Measurements from ENCODE around the genes GFI1 and MTF2.

DNA sequence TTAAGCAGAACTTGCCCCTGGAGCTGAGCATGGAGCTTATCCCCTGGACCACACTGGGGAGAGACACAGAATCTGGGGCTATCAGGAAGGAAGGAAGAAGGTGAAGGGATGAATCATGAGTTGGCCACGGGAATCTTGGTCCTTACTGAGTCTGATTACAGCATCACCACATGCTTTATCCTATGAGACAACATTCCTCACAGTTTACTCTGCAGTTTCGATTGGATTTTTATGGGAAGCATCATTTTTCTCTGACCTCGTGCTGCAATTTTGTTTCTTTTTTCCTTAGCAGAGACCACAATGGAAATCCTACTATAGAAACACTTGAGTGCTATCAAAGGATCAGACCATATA, 81.9 kb downstream of the CDC7 start:
- CAGE, long polyA plus RNA = no peak
- RRBS = no CpG with 5 or more reads among the region's 3 CpGs

GRCh38 chr1:91611513-91611957, 110.9 kb downstream of the CDC7 start:
- CAGE, long polyA plus RNA = no peak
- RRBS = no CpG with 5 or more reads among the region's 12 CpGs

- CAGE, long polyA plus RNA = no peak
- RRBS = no CpG with 5 or more reads among the region's 8 CpGs
Measured at GRCh38 chr1:91735096-91735652, 150.8 kb downstream of the TGFBR3 start.

GRCh38 chr1:91745852-91746409, 140.0 kb downstream of the TGFBR3 start:
- CAGE, long polyA plus RNA = no peak
- RRBS = no CpG with 5 or more reads among the region's 3 CpGs

DNA sequence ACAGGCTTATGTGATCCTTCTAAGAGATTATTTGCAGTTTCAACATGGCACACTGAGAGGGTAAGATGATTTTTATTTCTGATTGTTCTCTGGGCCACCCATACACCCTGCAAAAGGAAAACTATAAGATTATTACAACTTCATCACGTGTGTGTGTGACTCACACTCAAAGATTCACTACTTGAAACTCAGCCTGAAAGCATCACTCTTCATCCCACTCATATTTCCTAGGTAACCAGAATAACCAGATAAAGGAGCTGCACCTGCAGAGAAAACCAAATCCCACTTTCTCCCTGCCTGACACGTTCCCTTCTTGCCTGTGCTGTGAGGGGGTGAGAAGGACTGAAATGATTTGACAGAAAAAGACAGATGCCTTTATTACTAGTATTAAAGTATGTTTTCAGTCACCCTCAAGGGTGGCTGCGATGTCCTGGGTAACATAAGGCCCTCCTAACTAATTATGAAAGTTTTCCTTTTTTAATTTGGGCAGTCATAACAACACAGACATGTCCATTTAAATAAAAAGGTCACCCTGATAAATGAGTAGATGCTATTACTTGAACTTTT, 131.6 kb downstream of the TGFBR3 start:
- CAGE, long polyA plus RNA = no peak
- RRBS = no CpG with 5 or more reads among the region's 3 CpGs

GRCh38 chr1:91815792-91816015, 70.2 kb downstream of the TGFBR3 start:
- CAGE, long polyA plus RNA = no peak
- RRBS = no CpG with 5 or more reads among the region's 1 CpG

DNA sequence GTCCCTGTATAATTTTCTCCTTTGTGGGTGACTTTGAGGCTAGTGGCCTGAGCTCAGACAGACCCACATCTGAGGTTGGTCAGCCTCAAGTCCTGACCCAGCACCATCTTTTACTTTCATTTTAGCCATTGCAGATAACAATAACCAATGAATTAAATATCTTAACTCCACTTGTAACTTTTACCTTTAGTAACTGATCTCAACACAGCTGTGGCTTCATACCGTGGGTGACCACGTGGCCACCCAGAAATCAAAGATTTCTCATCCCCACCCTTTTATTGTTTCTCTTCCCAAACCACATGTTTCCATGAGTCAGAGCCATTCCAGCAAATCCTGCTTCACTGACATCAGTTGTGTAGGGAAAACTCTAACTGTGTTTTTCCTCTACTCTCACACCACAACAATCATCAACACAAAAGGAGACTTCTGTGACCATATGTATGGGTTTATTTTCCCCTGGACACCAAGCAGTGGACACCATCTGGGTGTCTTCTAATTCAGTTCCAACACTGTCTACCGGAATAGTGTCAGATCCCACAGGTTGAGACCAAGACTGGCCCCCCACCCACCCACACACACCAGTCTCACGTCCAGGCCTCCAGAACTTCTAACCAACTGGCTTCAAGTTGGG, 25.0 kb upstream of the BRDT start:
- CAGE, long polyA plus RNA = no peak
- RRBS = no CpG with 5 or more reads among the region's 4 CpGs

DNA sequence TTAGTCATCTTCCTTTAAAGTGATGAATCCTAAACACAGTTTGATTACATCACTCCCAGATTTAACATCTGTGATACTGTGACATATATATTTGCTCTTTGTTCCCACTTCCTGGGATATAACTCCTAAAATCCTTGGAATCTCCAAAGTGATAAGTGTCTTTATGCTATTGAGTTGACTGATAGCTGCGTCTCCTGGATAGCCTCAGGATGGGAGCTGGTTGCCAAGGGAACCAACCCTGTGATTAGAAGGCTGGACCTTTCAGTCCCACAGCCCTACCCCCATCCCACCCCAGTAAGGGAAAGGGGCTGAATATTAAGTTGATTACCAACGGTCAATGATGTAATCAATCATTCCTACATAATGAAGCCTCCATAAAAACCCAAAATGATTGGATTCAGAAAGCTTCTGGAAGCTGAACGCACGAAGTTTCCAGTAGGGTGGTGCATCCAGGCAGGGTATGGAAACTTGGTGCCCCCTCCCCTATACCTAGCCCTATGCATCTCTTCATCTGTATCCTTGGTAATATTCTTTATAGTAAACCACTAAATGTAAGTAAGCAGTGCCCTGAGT, 21.4 kb downstream of the GLMN start:
- CAGE, long polyA plus RNA = no peak
- RRBS = no CpG with 5 or more reads among the region's 4 CpGs

GRCh38 chr1:92486426-92487363, at the start of gene GFI1:
TSS of gene GFI1 (minus strand) at chr1:92486925.
- CAGE, long polyA plus RNA = no peak
- RRBS = 4% methylated on average over 16 of the region's 74 CpGs

GRCh38 chr1:92536940-92537476, 50.3 kb upstream of the GFI1 start:
- CAGE, long polyA plus RNA = no peak
- RRBS = no CpG with 5 or more reads among the region's 1 CpG

GRCh38 chr1:92835625-92836651, 4.1 kb downstream of the RPL5 start:
- CAGE, long polyA plus RNA = no peak
- RRBS = no CpG with 5 or more reads among the region's 6 CpGs

DNA sequence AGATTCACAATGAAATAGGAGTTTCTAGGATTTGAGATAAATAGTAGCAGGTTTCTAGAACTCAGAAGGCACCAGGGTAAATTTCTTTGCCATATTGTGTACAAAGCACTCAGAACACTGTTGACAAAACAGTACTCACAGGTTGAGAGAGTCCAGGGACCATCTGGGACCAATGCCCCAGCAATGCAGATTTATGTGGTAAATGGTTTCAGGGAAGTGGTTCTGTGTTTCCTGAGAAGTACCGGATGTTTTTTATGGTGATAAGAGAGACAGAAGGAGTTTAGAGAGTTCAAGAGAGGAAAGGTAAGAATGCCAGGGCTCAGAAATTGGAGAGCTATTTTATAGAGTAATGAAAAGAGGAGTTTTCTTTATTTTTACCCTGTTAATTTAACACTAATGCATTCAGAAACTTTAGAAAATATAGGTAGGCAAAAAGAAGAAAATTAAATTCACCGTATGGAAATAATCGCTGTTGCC, 29.6 kb upstream of the DIPK1A start:
- CAGE, long polyA plus RNA = no peak
- RRBS = no CpG with 5 or more reads among the region's 3 CpGs

GRCh38 chr1:93079176-93080230, at the start of gene MTF2:
TSS of gene MTF2 (plus strand) at chr1:93079283.
- CAGE, long polyA plus RNA = no peak
- RRBS = 1% methylated on average over 9 of the region's 48 CpGs

- CAGE, long polyA plus RNA = no peak
- RRBS = no CpG with 5 or more reads among the region's 4 CpGs
Measured at GRCh38 chr1:93137580-93138302, 42.5 kb downstream of the TMED5 start.

GRCh38 chr1:93152227-93153408, 27.6 kb downstream of the TMED5 start:
- CAGE, long polyA plus RNA = no peak
- RRBS = no CpG with 5 or more reads among the region's 5 CpGs

DNA sequence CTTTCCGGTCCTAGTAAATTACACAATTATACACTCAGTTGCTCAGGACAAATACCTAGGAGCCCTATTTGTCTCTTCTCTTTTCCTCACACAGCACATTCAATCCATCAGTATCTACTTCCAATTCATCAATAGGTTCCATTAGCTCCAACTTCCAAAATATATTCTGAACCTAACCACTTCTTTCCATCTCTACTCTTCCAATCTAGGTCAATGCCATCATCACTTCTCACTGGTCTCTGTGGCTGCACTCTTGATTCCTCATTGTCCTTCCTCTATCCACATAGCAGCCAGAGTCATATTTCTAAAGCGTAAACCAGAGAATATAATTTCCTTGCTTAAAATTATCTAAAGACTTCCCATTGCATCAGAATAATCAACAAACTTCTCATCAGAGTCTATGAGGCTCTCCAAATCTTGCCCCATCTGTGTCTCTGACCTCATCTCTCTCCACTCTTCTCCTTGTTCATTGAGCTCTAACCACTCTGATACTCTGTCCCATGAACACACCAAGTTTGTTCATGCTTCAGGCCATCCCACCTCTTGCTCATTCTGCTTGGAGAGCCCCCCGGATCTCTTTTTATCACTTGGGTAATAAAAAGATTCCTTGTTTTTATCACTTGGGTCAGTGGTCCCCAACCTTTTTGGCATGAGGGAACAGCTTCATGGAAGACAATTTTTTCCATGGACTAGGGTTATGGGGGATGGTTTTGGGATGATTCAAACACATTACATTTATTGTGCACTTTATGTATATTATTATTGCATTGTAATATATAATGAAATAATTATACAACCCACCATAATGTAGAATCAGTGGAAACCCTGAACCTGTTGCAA, 25.7 kb upstream of the DR1 start:
- CAGE, long polyA plus RNA = no peak
- RRBS = no CpG with 5 or more reads among the region's 3 CpGs

DNA sequence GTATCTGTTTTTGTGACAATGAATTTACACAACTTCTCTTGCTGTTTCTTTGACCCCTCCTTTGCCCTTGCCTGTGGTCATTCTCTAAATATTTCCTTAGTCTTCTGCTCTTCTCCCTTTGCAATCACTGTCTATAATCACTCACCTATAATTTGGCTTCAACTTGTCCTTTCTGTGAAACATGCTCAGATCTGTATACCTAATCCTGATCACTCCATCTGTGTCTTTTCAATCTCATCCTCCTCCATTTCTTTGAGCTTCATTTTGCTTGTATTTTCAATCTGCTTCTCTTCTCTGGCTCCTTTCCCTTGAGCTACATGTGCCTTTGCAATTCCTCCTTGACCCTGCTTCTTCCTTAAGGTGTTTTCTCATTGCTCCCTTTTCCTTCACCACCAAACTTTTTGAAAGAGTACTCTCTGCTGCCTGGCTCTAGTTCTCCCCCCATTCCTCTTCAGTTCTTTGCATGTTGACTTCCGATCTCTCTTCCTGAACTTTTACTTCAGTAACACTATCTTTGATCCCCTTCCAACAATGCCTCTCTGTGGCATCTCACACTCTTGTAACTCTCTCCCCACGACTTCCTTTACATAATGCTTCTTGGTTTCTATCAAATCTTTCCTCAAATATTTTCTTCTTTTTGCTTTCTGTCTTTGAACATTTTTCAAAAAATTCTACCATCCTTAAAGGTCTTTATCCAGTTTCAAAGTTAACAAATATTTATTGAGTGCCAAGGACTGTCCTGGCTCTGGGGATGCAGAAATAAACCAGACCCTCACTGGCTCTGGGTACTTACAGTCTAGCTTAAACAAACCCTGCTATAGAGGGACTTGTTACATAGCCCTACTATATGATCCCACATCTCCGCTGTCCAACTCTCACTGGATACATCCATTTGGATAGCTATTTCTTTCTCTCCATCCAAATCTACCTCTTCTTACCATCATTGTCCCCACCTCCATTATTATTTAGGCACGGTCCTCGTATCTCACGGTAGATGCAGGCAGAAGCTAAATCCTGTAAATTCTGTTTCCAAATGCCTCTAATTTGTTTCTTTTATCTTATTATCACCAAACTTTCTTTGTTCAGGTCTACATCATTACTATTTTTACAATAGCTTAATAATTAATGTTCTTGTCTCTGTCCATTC, 4.7 kb upstream of the DR1 start:
- CAGE, long polyA plus RNA = no peak
- RRBS = no CpG with 5 or more reads among the region's 6 CpGs

- CAGE, long polyA plus RNA = no peak
- RRBS = no CpG with 5 or more reads among the region's 18 CpGs
Measured at GRCh38 chr1:93567081-93567979, 114.3 kb downstream of the BCAR3 start.

GRCh38 chr1:93624038-93624402, 57.6 kb downstream of the BCAR3 start:
- CAGE, long polyA plus RNA = no peak
- RRBS = no CpG with 5 or more reads among the region's 3 CpGs

GRCh38 chr1:93692301-93693229, 10.9 kb upstream of the BCAR3 start:
- CAGE, long polyA plus RNA = no peak
- RRBS = no CpG with 5 or more reads among the region's 7 CpGs

All from BJ (cell line).